Liver (tissue), 9 donors: ENCODE measurements around the genes MIOS and GLCCI1.

DNA sequence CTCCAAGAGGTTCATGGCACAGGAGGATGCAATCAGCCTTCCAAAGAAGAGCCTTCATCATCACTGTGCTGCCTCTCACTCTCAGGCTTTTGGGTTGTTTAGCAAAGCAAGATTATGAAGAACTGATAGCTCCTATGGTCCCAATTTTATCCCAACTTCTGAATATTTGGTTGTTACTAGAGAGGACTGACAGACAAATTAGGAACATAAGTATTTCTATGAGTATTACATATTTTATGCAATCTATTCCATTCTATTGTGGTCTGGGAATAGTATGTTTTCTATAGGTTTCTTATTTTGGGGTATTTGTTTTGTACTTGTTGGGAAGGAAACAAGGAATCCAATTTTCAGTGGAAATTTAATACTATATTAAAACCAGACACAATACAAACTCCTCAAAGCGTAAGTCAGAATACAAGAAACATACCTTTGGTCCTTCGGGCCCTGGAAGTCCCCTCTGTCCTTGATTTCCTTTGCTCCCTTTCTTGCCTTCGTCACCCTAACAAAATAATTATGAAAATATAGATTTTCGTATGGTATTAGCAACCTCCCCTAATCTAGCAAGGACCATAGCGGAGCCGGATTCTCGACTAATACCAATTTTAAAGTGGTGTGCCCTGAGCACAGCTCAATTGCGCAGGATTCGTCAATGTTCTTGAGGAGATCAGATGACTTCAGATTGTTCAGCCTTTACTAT, 95.2 kb downstream of the COL28A1 start:
- PRO-cap, 5 experiments: no peak in any of the 5 experiments
- RAMPAGE, long total RNA, 2 experiments: no peak in any of the 2 experiments
- RRBS: no CpG with 5 or more reads among the region's 9 CpGs

DNA sequence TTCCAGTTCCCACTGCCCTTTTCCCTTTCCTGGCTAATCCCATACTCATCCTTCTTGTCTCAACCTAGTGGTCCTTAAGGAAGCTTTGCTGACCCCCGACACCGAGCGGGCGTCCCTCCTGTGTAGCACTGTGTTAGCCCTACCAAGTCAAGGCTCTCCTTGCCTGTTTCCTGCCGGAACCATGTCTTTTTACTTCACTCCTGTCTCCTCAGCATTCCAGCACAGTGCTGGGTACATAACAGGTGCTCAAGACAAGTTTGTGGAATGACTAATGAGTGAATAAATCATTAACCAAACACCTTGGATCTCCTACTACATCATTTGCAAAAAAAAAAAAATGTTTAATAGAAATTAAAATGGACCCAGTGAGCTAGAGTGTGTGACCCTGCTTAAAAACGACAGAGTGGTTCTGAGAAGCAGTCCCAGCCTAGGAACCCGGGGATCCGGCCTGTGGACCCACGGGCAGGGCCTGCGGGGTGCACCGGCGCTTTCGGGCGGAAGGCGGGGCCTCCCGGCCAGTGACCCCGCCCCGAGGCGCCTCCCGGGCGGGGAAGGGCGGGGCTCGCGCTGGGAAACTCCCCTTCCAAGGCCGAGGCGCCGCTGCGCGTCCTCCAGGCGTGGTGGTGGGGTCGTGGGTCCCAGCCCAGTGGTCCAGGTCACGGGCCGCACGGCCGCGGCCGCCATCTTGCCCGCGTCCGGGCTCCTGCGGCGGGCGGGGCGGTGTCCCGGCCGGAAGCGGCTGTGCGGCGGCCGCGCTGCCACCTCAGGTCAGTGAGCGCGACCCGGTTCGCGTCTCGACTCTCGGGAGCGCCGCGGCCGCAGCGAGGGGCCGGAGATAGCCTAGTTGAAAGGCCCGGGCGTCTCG, at the start of gene MIOS:
Gene MIOS, plus strand, starts transcription at position 579 of the 865 bp plus-strand sequence.
- PRO-cap, 5 experiments: peak in 5 of 5 experiments; most common plus-strand start position 614 of the sequence (in 3); most common minus-strand start position 705 of the sequence (in 5)
- RAMPAGE, long total RNA, 2 experiments: no peak in any of the 2 experiments
- RRBS: 2% methylated on average over 25 of the region's 67 CpGs

GRCh38 chr7:7568982-7569418, 2.3 kb downstream of the MIOS start:
- PRO-cap, 5 experiments: peak in 5 of 5 experiments; most common plus-strand start chr7:7569284 (in 1); most common minus-strand start chr7:7569143 (in 5)
- RAMPAGE, long total RNA, 2 experiments: no peak in any of the 2 experiments
- RRBS: no CpG with 5 or more reads among the region's 4 CpGs

DNA sequence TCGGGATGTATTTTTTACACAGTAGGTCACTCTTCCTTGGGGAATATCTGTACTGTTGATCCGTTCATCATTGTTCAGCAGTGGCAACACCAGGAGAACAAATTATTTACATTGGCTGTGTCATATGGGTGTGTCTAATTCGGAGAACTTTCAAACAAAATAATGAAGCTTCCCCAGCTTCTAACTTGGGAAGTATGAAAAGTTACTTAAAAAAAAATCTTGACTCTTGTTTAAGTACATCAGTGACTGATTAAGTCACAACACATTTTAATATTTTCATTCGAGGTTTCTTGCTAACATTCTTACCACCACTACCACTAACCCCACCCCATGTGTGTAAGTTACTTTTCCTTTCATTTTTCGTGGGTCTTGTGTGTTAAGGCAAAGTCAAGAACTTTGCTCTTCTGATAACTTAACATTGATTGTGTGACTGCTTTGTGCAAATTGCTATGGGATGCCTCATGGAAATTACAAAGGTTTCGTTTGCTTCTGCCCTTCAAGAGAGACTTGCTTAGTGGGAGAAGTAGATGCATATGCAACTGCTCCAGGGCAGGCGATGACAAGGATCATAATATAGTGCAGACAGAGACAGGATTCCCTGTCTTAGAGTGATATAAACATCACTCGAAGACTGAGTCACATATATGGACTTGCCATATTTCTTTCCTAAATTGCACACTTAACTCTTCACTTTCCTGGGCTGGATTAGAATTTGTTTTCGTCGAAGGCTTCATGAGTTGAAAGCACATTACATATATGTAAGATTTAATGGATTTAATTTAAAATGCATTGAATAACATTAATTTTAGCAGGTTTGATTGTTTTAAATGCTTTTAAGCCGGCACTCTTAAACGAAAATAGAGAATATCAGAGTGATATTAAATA, 43.9 kb upstream of the RPA3 start:
- PRO-cap, 5 experiments: no peak in any of the 5 experiments
- RAMPAGE, long total RNA, 2 experiments: no peak in any of the 2 experiments
- RRBS: no CpG with 5 or more reads among the region's 12 CpGs

DNA sequence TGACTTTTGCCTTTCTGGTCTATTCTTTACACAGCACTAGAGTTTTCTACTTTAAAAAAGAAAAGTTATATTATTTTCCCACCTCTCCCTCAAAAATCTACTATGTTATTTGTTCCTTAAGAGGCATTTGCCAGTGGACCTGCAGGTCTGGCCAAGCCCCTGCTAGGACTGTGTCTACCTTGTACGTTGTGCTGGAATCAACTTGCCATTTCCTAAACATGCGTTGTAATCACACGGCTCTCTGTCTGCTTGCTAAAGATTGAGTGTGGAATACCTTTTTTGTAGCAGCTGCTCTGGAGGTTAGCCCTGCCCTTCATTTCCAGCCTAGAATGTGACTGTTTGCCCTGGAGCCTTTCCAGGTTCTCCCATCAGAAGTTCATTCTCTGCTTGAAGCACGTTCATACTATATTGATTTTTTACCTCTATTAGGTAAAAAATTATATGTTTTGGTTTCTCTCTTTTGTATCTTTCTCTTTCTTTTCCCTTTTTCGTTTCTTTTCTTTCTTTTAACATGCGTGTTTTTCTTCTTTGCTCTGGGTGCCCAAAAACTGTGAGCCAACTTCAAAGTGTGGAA, 111.7 kb upstream of the RPA3 start:
- PRO-cap, 5 experiments: peak in 1 of 5 experiments; most common minus-strand start position 254 of the sequence (in 1)
- RAMPAGE, long total RNA, 2 experiments: no peak in any of the 2 experiments
- RRBS: no CpG with 5 or more reads among the region's 6 CpGs

DNA sequence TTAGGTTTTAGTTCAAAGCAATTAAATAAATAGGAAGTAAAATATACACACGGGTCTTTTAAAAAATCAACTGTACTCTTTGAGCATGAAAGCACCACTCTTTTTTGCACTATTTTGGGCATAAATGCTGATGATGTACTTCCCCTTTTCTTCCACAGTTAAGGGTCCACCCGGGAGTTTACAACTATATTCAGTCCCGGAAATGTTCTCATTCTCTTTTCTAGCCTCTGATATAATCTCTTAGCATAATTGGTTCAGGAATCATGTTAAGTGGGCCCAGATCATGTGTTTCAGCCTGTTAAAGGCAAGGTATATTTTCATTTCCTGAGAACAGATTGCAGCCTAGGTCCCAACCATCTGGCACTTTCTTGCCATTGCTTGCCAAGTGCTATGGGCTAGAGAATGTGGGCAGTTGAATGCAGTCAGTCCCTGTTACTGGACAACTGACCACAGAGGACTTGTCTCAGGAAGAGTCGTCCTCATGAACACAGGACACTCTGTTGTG, 111.5 kb upstream of the GLCCI1 start:
- PRO-cap, 5 experiments: no peak in any of the 5 experiments
- RAMPAGE, long total RNA, 2 experiments: no peak in any of the 2 experiments
- RRBS: no CpG with 5 or more reads among the region's 4 CpGs

DNA sequence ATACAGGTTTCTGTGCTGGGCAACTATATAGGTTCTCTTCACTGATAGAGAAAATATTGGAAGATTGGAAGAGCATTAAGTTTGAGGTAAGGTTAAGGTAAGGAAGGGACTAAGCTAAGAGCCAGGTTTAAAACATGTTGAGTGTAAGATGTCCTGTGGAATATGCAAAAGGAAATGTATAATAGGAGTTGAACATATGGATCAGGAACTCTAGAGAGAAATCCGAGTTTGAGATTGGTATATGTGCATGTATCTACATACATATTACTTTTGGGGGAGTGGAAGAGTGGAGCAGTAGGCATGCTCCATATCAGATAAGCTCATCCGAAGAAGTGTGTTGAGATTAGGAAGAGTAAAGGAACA, 101.6 kb upstream of the GLCCI1 start:
- PRO-cap, 5 experiments: no peak in any of the 5 experiments
- RAMPAGE, long total RNA, 2 experiments: no peak in any of the 2 experiments
- RRBS: no CpG with 5 or more reads among the region's 2 CpGs

DNA sequence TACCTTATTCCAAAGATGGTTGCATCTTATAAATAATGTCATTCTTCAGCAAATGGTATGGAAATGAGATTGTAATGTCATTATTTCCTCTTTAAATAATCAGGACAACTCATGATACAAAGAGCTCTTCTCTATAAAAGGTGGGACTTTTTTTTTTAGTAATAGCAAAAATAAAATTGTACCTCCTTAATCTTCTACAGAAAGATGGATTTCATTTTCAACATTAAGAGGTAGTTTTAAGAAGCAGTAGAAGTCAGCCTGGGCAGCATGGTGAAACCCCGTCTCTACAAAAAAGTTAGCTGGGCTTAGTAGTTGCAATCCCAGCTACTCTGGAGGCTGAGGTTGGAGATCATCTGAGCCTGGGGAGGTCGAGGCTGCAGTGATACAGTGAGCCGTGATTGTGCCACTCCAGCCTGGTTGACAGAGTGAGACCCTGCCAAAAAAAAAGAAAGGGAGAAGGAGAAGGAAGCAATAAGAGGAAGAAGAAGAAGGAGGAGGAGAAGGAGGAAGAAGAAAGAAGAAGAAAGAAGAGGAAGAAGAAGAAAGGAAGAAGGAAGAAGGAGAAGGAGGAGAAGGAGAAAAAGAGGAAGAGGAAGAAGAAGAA, 86.0 kb upstream of the GLCCI1 start:
- PRO-cap, 5 experiments: no peak in any of the 5 experiments
- RAMPAGE, long total RNA, 2 experiments: no peak in any of the 2 experiments
- RRBS: no CpG with 5 or more reads among the region's 3 CpGs

GRCh38 chr7:7944389-7945402, 23.9 kb upstream of the GLCCI1 start:
- PRO-cap, 5 experiments: no peak in any of the 5 experiments
- RAMPAGE, long total RNA, 2 experiments: no peak in any of the 2 experiments
- RRBS: no CpG with 5 or more reads among the region's 9 CpGs

DNA sequence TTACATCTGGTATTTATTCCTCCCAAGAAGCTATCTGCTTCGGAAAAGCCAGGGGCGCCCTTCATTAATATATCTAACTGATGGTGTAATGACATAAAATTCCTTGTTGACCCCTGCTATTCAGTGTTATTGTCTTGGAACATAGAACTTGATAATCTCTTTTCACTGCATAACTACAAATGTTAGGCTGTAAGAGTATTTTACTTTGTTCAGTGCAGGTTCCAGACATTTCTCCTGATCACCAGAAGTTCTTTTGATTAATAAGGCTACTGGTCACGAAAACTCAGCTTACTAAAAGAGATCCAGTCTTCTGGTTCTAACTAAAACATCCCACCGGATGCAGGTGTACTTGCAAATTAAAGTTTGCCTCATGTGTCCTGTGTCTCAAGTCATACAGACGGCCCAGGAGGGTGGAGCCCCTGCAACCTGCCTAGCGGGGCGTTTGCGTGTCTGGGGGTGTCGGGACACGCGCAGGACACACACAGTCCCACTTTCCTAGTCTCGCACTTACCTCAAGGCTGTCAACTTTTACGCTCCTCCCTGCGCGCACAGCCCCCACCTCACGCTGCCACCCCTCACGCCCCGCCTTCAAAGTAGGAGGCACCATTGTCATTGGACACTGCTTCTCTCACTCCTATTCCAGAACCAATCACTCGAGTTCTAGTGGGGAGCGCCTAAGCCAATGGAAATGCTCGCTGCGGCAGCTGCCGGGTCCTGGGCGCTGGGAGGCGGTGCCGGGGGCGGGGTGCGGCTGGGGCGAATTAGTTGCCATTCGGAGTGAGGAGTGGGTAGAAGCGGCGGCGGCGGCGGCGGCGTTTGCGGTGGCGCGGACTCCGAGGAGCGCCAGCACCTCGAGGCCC, at the start of gene GLCCI1:
Gene GLCCI1, plus strand, starts transcription at position 764 of the 860 bp plus-strand sequence.
- PRO-cap, 5 experiments: peak in 5 of 5 experiments; most common plus-strand start position 791 of the sequence (in 4); most common minus-strand start position 503 of the sequence (in 5)
- RAMPAGE, long total RNA, 2 experiments: start-site peak on the minus strand in 1 of 2 experiments, centred at position 566 of the sequence, 13 reads per replicate
- RRBS: no CpG with 5 or more reads among the region's 43 CpGs

DNA sequence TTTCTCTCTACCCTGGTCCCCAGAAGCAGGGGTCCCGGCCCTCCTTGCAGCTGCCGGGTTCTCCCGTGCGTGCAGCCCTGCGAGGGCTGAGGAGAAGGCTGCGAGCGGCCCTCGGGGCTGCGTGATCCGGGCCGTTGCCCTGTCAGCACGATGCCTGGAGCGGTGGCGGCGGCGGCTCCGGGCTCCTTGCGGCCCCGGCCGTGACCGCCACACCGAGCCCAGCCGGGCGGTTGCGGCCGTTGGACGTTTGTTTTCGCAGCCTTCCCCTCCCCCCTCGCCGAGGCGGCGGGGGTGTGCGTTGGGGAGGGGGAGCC, 254 bp downstream of the GLCCI1 start:
- PRO-cap, 5 experiments: peak in 5 of 5 experiments; most common minus-strand start position 249 of the sequence (in 3)
- RAMPAGE, long total RNA, 2 experiments: no peak in any of the 2 experiments
- RRBS: 1% methylated on average over 16 of the region's 33 CpGs

DNA sequence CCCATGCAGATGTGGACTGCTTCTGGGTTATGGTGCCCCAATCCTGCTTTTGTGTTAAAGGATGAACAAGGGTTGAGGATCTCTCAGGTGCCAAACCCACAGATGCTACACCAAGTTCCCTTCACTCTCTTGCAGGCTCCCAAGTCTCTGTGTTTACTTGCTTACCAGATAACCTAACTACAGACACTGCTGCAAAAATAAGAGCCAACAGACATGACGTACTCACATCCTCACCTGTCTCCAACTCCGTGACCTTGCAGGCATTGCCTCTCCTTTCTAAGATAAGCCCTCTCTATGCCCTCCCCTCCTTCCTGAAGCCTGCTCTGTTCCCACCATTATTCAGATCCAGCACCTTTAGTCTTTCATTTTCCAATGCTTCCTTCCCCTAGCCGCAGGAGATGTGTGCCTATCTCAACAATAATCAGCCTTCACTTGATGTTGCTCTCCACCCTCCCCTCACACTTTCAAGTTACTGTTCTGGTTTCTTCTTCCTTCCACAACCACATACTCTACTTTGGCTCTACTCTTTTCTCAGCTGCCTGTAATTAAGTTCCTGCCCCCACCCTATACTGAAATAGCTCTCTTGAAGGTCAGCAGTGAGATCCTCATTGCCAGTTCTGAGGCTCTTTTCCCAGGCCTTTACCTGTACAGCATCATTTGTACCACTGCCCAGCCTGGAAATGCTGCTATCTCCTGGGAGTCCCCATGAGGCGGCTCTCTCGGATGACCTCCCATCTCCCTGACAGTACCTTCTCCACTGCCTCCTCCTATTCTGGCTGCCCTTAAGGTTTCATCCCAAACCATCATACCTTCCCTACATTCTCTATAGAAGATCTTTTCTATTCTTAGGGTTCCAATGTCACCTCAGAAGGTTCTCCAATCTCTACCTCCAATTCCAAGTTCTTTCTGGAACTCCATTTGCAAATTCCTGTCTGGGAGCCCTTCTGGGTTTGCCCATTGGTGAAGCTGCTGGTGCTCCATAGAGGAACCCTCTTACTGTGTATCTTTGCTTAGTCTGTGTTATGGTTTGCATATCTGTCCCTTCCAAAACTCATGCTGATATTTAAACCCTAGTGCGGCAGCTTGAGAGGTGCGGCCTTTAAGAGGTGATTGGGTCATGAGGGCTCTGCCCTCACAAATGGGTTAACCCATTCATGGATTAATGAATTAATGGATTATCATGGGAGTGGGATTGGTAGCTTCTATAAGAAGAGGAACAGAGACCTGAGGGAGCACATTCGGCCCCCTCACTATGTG, 129.6 kb downstream of the ICA1 start:
- PRO-cap, 5 experiments: no peak in any of the 5 experiments
- RAMPAGE, long total RNA, 2 experiments: no peak in any of the 2 experiments
- RRBS: no CpG with 5 or more reads among the region's 8 CpGs

DNA sequence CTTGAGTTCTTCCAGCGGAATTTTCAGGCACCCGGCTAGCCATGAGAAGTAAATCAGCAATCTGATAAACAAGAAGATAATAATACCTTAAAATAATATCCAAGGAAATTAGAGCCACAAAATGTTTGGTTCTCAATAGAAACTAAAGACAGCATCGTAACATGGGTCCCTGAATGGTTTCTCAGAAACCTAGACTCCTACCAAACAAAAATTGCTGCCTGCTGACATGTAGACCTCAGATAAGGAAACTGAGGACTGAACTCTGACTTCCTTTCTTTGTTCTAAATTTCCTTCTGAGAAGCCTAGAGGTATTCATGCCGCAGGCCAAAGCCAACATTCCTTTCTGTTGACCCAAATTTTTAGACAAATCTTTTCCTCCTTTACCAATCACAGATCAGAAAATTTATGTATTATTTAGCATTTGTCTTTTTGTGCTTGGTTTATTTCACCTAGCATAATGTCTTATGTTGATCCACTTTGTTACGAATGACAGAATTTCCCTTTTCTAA, 783.0 kb downstream of the NDUFA4 start:
- PRO-cap, 5 experiments: no peak in any of the 5 experiments
- RAMPAGE, long total RNA, 2 experiments: start-site peak on the minus strand in 1 of 2 experiments, centred at position 181 of the sequence, 12 reads per replicate
- RRBS: no CpG with 5 or more reads among the region's 5 CpGs

- PRO-cap, 5 experiments: no peak in any of the 5 experiments
- RAMPAGE, long total RNA, 2 experiments: no peak in any of the 2 experiments
- RRBS: no CpG with 5 or more reads among the region's 1 CpG
These were observed 700.2 kb downstream of the NDUFA4 start for GRCh38 chr7:10239728-10240123.

DNA sequence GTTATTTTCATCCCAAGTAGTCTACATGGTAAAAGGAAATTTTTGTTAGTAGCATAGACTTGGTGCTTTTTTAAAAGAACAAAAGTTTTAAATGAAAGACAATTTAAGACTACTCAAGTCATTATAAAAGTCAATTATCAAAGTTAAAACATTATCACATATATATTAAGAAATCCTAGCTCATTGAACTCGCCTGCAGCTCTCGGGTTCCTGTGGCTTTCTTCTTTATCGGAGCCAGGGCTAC, 489.0 kb downstream of the NDUFA4 start:
- PRO-cap, 5 experiments: peak in 3 of 5 experiments; most common plus-strand start position 180 of the sequence (in 3)
- RAMPAGE, long total RNA, 2 experiments: no peak in any of the 2 experiments
- RRBS: no CpG with 5 or more reads among the region's 3 CpGs

GRCh38 chr7:11036810-11037406, 63.2 kb downstream of the PHF14 start:
- PRO-cap, 5 experiments: no peak in any of the 5 experiments
- RAMPAGE, long total RNA, 2 experiments: no peak in any of the 2 experiments
- RRBS: no CpG with 5 or more reads among the region's 2 CpGs

DNA sequence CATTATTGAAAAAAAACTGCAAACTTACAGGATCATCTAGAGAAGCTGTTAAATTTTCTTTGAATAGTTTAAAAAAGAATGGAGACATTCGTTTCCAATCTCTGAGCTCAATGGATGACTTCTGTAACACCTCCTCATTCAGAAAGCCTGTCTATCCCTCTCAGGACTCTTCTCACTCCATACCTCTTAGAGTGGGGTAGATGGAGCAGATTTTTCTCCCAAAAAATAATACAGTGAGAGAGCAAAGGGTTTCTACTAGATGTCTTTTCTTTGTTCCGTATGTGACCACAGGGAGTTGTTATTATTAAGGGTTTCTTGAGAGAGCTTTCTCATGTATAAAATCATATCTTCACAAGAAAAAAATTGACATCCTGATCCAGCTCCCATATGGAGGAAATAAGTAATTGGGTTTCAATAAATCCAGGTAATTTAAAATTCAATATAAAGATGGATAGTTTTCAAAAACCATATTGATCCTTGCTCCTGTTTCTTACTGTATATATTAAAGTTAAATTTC, 407.4 kb downstream of the PHF14 start:
- PRO-cap, 5 experiments: no peak in any of the 5 experiments
- RAMPAGE, long total RNA, 2 experiments: no peak in any of the 2 experiments
- RRBS: no CpG with 5 or more reads among the region's 2 CpGs

GRCh38 chr7:11472655-11473026, 359.4 kb downstream of the THSD7A start:
- PRO-cap, 5 experiments: peak in 4 of 5 experiments; most common plus-strand start chr7:11472928 (in 4)
- RAMPAGE, long total RNA, 2 experiments: no peak in any of the 2 experiments
- RRBS: no CpG with 5 or more reads among the region's 4 CpGs

DNA sequence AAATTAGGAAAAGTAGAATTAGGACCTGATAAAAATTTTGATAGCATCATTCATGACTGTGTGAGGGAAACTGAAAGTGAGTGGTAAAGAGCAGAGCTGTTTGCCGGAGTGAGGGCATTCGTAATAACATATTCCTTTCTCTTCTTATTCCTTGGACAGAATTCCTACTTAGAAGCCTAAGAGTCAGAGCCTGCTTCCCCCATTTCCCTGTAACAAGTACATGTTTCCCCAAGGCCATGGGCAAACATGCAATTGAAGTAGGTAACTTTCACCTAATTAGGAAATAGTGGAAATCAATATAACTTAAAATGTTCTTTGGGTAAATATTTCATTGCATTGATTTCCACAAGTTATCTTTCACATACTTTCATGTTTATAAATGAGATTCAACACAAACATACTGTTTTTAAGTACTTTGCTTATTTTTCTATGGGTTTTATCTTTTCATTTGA, 309.9 kb downstream of the THSD7A start:
- PRO-cap, 5 experiments: peak in 2 of 5 experiments; most common plus-strand start position 63 of the sequence (in 1); most common minus-strand start position 218 of the sequence (in 1)
- RAMPAGE, long total RNA, 2 experiments: no peak in any of the 2 experiments
- RRBS: no CpG with 5 or more reads among the region's 2 CpGs

- PRO-cap, 5 experiments: no peak in any of the 5 experiments
- RAMPAGE, long total RNA, 2 experiments: no peak in any of the 2 experiments
These were observed 179.4 kb upstream of the TMEM106B start for GRCh38 chr7:12031748-12032072.